NCI-H460 (cell line): Measurements from ENCODE around the genes SCNN1B and ARHGAP17.

RAMPAGE:
- cytosol, long total RNA = no peak
- long total RNA = no peak
- nucleus, long total RNA = no peak
Measured at GRCh38 chr16:22355574-22356270, 18.7 kb downstream of the CDR2 start.

DNA sequence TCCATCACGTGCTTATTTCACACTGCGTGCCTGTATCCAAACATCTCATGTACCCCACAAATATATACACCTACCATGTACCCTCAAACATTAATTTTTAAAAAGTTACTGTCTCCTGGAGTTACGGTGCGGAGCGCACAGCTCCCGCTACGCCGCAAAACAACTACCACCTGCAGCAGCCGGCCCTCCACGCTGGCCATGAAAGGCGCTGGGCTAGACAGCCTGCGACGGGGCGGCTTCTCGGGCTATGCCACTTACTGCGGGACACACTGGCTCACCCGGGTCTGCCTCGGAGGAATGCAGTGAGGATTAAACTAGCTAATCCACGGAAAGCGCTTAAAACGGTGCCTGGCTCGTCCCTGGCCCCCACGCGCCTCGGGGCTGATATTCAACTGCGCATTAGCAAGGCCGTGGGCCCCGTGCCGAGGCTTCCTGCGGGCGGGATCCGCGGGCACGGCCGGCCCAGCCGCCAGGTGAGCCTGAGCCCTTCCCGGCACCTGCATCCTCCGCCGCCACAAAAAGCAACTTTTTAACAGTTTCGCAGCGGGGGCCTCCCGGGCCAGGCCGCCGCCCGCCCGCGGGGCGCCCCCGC lies 690 bp downstream of the CDR2 start:
RAMPAGE:
- cytosol, long total RNA = no peak
- long total RNA = no peak
- nucleus, long total RNA = no peak

RAMPAGE:
- cytosol, long total RNA = no peak
- long total RNA = no peak
- nucleus, long total RNA = no peak
Measured at GRCh38 chr16:23058238-23058624, 91.0 kb downstream of the USP31 start.

DNA sequence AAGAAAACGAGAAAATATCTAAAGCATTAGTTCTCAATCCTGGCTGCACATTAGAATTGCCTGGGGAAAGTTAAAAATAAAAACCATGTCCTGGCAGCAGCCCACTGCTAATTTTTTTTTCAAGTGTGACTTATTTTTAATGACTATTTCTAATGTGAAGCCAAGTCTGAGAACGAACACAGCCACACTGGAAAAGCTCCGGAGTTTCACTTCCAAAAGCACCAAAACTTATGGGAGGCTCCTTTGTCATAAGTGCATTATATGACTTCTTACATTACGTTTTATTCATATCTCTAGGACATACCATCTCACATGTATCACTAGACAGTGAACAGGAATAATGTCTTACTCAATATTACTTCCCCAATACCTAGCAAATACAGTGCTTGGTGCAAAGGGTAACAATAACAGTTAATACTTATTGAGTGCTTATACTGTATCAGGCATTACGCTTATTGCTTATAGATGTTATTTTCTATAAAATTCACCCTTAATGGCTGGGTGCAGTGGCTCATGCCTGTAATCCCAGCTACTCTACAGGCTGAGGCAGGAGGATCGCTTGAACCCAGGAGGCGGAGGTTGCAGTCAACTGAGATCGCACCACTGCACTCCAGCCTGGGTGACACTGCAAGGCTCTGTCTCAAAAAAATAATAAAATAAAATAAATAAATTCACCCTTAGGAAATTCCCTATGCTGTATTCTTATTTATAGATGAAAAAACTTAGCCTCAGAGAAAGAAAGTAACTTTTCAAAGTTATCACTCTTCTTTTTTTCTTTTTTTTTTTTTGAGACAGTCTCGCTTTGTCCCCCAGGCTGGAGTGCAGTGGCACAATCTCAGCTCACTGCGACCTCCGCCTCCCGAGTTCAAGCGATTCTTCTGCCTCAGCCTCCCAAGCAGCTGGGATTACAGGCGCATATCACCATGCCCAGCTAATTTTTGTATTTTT lies 30.6 kb downstream of the USP31 start:
RAMPAGE:
- cytosol, long total RNA = no peak
- long total RNA = no peak
- nucleus, long total RNA = no peak

GRCh38 chr16:23302052-23303025 lies at the start of gene SCNN1B:
SCNN1B (plus strand) TSS chr16:23302302.
RAMPAGE:
- cytosol, long total RNA = no peak
- long total RNA = no peak
- nucleus, long total RNA = no peak

DNA sequence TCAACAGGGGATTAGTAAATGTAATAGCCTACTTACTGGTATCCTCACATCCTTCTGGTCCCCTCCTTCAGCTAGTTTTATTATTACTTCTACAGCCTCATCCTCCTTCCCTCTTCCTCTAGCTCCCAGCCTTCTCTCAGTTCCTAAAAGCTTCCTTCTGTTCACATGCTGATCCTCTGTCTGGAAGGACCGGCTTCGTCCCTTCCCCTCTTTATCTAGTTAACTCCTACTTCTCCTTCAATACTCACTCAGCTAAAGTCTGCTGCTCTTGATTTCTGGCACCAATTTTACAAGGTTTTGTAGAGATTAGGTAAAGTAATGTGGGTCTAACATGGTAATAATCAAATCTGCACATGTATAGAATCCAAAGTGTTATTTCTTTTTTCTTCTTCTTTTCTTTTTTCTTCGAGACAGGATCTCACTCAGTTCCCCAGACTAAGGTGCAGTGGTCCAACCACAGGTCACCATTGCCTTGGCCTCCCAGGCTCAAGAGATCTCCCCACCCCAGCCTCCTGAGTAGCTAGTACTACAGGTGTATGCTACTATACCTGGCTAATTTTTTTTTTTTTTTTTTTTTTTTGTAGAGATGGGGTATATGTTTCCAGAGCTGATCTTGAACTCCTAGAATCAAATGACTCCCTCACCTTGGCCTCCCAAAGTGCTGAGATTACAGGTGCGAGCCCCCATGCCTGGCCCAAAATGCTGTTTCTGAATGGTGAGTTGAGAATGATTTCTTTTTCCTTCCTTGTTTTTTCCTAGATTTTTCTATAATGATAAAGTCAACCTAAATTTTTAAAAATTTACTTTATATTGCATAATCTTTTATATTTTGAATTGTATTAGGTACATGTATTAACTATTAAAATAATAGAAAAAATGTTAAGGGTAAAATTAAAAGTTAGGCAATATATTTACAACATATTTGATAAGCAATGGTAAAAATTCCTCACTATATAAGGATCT lies 32.4 kb downstream of the COG7 start:
RAMPAGE:
- cytosol, long total RNA = no peak
- long total RNA = no peak
- nucleus, long total RNA = no peak

GRCh38 chr16:23485972-23486352 lies 24.3 kb downstream of the GGA2 start:
RAMPAGE:
- cytosol, long total RNA = no peak
- long total RNA = no peak
- nucleus, long total RNA = no peak

GRCh38 chr16:23495424-23495816 lies 14.9 kb downstream of the GGA2 start:
RAMPAGE:
- cytosol, long total RNA = no peak
- long total RNA = no peak
- nucleus, long total RNA = no peak

DNA sequence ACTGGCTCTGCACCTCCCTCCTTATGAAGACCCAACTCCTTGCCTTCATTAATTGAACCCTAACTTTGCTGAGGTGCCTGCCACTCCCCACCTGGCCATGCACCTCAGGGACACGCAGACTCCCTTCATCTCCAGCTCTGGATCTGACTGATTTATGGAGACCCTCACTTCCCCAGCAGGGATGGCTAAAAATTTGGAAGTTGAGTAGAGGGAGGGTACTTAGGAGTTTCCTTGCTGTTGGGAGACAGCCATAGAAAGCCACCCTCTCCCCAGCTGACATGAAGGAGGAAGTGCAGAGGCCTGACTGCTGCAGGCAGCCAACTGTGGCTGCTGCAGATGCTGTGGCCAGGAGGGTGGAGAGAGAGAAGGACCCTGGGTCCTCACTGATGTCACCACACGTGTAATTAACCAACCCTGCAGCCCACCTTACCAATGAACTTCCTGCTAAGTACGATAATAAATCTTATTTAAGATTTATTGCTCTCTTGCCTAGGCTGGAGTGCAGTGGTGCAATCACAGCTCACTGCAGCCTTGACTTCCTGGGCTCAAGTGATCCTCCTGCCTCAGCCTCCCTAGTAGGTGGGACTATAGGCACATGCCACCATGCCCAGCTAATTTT lies 6.4 kb upstream of the GGA2 start:
RAMPAGE:
- cytosol, long total RNA = no peak
- long total RNA = no peak
- nucleus, long total RNA = no peak

DNA sequence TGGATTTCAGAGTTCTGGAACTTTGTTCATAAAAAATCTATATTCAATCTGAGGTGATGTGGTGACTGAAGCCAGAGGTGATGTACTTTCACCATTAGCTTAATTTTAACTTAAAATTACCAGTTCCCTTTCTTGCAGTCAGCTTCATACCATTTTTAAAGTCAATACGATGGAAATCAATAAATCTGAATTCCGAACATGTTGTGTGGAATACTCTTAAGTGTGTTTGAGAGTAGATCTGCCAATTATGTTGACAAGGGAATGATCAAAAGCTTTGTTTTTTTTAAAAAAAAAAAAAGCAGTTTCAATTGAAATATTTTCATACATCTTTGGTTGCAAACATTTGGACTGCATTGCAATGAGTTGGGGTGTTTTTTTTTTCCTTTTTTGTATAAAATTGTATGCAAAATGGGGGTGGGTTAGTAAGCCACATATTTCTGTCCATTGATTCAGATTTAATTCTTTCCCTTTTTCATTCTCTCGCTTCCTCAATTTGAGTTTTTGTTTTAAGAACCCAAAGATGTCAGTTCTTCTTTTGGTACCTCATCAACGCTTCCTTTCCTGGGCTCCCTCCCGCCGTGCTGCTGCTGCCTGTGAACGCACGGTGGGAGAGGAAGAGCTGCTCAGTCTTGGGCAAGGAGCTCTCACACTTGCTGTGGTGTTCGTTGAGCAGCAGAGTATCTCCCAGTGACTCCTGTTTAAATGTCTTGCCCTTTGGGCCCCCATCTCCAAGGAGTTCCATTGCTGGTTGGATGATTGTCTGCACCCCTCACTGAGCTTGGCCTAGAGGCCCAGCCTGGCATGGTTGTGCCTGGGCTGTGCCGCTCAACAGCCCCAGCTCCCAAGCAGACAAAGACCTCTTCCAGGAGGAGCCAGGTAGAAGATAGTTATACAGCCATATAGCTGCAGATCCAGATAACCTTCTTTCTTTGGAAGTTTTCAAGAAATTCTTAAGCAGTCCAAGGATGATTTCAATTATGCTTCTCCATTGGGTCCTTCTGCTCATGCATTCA lies 13.4 kb downstream of the UBFD1 start:
RAMPAGE:
- cytosol, long total RNA = no peak
- long total RNA = no peak
- nucleus, long total RNA = no peak

DNA sequence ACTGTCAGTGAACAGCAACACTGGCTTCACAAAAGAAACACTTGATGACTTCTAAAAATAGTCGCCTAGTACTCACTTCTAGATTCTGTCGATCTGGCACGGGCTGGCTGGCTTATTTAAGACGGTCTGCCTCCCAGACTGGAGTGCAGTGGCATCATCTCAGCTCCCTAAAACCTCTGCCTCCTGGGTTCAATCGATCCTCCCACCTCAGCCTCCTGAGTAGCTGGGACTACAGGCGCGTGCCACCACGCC lies 1.9 kb downstream of the NDUFAB1 start:
RAMPAGE:
- cytosol, long total RNA = no peak
- long total RNA = no peak
- nucleus, long total RNA = no peak

GRCh38 chr16:23863468-23864125 lies 27.8 kb downstream of the PRKCB start:
RAMPAGE:
- cytosol, long total RNA = no peak
- long total RNA = no peak
- nucleus, long total RNA = no peak

DNA sequence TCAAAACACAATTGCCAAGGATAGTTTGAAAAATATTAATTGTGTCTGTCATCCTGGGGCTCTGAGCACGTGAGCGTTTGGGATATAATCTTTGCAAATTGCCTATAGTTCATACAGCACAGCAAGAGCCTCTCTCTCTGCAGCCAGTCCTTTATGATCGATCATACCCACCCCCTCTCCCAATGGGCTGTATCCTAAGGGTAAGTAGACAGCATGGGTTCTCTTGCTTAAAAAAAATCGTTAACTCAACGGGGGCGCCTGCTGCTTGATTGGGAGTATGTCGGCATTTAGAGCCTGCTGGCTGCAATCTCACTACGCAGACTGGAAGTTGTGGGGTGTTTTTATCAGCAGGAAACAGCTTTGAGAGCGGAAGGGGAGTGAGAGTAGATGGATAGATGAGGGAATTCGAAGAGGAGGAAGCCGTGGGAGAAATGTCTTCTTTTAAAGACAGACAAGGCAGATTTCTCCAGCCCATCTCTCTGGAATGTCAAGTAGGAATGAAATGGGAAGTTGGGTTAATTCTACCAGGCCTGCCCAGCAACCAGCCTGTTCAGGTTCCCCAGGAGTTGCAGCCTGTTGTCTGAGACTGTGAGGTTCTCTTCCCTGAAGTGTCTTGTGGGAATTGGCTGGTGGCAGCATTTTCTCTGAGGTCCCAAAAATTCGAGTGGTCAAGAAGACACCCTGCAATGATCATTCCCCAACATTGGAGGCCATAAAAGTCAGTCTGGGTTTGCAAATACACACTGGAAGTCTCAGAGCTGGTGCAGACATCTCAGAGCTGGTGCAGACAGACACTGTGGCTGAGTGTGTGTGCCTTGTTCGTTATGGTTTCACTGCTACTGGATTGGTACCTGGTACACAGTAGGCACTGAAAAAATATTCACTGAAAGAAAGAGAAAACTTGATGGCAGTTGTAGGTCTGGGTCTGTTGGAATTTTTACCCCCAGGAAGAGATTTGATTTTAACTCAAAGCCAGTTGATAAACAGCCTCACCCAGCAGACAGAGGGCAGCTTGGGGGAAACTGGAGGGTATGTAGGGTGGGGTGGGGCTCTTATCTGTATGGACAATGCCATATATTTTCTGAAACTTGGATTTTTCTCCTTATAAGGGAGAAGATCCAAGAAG lies 65.7 kb downstream of the PRKCB start:
RAMPAGE:
- cytosol, long total RNA = no peak
- long total RNA = no peak
- nucleus, long total RNA = no peak

DNA sequence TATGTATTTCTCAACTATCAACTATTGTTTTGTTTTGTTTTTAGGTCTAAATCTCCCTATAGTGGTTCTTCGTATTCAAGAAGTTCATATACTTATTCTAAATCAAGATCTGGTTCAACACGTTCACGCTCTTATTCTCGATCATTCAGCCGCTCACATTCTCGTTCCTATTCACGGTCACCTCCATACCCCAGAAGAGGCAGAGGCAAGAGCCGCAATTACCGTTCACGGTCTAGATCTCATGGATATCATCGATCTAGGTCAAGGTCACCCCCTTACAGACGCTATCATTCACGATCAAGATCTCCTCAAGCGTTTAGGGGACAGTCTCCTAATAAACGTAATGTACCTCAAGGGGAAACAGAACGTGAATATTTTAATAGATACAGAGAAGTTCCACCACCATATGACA lies 29.3 kb downstream of the RBBP6 start:
RAMPAGE:
- cytosol, long total RNA = no peak
- long total RNA = no peak
- nucleus, long total RNA = no peak

RAMPAGE:
- cytosol, long total RNA = no peak
- long total RNA = no peak
- nucleus, long total RNA = no peak
Measured at GRCh38 chr16:24970417-24970875, 44.7 kb downstream of the ARHGAP17 start.

RAMPAGE:
- cytosol, long total RNA = no peak
- long total RNA = no peak
- nucleus, long total RNA = no peak
Measured at GRCh38 chr16:25011990-25013082, 2.8 kb downstream of the ARHGAP17 start.

RAMPAGE:
- cytosol, long total RNA = no peak
- long total RNA = no peak
- nucleus, long total RNA = start-site peak on the minus strand at chr16:25015331-25015377, 130 and 30 reads in 2 replicates
Measured at GRCh38 chr16:25015202-25015701, at the start of gene ARHGAP17. ARHGAP17 (minus strand) TSS chr16:25015369.

DNA sequence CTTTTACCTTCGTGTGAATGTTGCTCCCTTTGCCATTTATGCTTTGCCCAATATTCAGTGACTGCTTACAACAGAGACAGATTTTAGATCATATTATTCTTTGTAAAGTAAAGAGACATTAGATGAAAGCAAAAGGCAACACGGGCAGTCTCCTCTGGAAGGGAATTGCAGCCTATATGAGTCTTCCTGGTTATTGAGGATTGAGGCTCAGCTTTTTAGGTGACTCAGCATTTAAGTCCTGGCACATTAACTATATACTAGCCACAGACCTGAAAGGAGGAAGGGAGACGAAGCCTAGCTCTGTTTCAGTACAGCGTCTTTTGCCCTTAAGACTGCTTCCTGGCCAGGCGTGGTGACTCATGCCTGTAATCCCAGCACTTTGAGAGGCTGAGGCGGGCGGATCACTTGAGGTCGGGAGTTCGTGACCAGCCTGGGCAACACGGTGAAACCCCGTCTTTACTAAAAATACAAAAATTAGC lies 33.3 kb upstream of the ARHGAP17 start:
RAMPAGE:
- cytosol, long total RNA = no peak
- long total RNA = no peak
- nucleus, long total RNA = no peak

RAMPAGE:
- cytosol, long total RNA = no peak
- long total RNA = no peak
- nucleus, long total RNA = no peak
Measured at GRCh38 chr16:25060828-25061279, 45.7 kb upstream of the ARHGAP17 start.

DNA sequence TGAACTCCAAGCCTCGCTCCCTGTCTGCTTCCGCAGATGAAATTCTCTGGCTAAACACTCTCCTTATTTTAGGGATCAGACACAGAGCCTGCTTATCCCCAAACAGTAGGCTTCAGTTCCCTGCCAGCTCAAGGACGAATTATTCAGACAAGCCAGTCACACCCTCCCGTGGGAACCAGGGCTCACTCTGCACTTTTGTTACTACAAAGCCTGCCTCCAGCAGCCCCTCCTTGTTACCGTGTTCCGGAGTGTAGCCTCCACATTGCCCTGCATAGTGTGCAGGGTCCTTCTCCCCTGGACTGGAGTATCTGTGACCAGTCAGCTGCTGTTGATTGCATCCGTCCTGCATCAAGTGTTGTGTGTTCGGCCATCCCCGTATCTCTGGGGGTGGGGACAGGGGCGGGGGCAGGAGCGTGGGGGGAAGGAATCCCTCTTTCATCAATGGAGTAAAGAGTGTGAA lies 46.5 kb upstream of the LCMT1 start:
RAMPAGE:
- cytosol, long total RNA = no peak
- long total RNA = no peak
- nucleus, long total RNA = no peak